Mesenchymal stem cell of adipose (primary cell): ENCODE measurements around the genes OSBPL8, SYT1, MGAT4C, C12orf50 and C12orf29.

DNA sequence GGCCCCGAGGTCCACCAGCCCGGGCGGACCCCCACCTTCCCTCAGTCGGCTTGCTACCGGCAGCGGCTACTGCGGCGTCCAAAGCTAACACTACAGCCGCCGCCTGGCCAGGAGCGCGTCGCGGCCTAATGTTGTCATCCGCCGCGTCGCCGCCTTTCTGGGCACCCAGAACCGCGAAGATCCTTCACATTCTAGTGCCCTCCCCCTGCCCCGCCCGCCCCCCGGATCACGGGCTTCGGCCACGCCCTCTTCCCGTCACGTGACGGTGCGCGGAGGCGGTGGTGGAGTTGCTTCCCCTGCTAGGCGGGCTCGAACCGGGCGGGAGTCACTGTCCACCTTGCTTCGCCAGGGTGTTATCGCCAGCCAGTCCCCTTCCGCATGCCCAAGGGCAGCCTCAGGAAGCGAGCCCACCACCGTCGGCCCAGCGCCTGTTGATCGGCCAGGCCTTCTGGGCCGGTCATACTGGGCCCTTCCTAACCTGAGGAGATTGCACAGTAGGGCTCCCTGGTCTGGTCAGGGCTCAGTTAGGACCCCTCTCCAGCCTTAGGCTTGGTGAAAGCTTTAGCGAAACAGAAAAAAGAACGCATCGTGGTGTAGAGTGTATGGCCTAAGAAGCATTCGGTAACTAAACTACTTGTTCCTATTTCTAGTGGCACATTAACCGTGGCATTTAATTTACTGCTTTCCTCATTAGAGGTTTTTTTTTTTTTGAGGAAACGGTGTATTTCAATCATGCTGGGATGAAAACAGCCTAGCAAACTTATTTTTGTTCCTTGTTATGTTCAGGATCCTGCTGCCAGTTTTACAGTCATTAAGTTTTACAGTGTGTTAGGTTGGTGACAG lies at the start of gene OSBPL8:
Gene OSBPL8, minus strand, starts transcription at position 159 of the 843 bp plus-strand sequence.
- CAGE, long polyA plus RNA, result no peak

DNA sequence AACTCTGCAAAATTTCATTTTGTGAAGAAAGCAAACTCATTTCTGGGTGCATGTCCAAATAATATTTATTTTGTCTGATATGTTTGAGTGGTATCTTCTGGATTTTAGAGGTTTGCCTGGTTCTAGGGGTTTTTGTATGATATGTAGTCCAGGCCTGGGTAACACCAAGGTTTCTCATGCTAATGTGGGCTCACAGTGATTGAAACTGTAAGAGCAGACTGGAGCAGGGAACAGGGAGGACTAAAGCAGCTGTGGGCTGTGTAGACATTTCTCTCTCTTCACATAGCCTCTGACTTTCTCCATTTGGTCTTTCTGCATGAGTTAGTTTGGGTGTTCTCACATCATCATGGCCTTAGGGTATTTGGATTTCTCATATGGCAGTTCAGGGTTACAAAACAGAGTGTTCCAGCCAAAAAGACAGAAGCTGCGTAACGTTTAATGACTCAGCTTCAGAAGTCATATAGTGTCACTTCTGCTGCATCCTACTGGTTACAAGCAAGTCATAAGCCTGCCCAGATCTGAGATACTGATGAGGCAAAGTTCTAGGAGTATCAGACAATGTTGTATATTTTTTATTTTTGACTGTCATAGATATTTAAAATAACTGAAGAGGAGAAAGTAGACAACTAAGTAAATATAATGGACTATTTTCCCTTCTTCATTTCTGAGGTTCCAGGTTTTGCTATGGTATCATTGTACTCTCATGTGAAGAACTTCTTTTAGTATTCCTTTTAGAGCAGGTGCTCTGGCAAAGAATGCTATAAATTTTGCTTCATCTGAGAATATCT lies 52.0 kb upstream of the OSBPL8 start:
- CAGE, long polyA plus RNA, result no peak

DNA sequence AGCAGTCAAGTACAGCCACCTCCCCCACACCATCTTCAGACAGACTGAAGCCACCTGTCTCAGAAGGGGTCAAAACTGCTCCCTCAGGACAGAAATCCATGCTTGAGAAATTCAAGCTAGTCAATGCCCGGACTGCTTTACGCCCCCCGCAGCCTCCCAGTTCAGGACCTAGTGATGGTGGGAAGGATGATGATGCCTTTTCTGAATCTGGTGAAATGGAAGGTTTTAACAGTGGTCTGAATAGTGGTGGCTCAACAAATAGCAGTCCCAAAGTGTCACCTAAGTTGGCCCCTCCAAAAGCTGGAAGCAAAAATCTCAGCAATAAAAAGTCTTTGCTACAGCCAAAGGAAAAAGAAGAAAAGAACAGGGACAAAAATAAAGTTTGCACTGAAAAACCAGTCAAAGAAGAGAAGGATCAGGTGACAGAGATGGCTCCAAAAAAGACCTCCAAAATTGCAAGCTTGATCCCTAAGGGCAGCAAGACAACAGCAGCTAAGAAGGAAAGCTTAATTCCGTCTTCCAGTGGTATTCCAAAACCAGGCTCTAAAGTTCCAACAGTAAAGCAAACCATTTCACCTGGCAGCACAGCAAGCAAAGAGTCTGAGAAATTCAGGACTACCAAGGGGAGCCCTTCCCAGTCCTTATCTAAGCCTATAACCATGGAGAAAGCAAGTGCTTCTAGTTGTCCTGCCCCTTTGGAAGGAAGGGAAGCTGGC lies 176.1 kb downstream of the NAV3 start:
- CAGE, long polyA plus RNA, result no peak

DNA sequence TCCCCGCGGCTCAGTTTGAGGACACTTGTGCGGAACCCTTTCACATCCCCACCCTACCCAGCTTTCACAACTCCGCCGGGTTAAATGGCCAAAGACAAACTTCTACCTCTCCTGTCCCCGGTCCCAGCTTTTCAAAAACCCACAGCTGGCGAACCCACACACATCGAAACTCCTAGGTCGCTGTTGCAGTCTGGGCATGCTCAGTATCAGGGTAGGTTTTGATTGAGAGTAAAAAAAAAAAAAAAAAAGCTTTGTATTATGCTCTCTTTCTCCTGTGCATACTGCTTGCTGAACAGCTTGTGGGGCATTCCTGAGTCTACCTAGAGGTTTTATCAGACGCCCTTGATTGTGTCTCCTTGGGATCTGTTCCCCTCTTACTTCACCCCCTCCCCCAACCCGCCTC lies 448 bp upstream of the SYT1 start:
- CAGE, long polyA plus RNA, result no peak

- CAGE, long polyA plus RNA, result no peak
These were observed at the start of gene SYT1 for GRCh38 chr12:78864528-78865497. Gene SYT1 (plus strand): TSS chr12:78864774.

DNA sequence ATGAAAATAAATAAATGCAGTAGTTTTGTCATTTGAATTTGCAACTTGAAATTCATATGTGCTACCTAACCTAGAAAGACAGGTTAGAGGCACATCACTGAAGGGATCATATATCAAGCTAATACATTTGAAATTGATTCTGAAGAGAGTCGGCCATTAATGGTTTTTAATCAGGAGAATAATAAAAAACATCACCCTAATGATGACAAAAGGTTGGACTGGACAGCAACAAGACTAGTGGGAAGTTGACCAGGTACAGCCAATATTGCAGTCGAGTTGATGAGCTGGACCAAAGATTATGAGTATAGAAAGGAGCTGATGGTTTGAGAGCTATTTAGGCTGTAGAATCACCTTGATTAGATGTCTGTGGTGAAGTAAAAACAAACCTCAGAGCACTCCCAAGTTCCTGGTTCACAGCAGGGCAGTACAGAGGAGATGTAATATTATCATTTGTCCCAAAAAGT lies 286.8 kb downstream of the SYT1 start:
- CAGE, long polyA plus RNA, result no peak

GRCh38 chr12:82351113-82352193 lies 6.7 kb downstream of the CCDC59 start:
- CAGE, long polyA plus RNA, result no peak

- CAGE, long polyA plus RNA, result no peak
These were observed 52.0 kb upstream of the TMTC2 start for GRCh38 chr12:82634704-82635103.

DNA sequence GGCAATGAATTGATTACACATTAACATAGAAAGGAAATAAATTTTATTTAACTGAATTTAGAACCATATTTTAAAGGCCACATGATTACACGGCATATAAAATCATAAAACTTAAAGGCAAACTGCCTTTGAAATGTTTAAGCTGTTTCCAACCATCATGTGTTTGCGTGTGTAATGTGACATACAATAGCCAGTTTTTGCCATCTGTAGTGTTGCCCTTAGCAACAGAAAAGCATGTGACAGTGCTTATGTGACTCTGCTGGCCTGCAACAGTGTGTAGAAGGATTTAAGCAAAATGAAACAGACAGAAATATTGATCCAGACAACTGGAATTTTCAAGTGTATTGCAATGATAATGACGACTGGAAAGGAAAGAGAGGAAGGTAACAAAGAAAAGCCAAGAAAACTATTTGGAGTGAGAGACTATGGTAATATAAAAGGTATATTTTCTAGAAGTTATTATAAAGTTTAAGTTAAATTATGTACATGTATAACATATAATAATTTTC lies 49.5 kb downstream of the TSPAN19 start:
- CAGE, long polyA plus RNA, result no peak

- CAGE, long polyA plus RNA, result no peak
These were observed 121.7 kb downstream of the MGAT4C start for GRCh38 chr12:86134386-86135078.

DNA sequence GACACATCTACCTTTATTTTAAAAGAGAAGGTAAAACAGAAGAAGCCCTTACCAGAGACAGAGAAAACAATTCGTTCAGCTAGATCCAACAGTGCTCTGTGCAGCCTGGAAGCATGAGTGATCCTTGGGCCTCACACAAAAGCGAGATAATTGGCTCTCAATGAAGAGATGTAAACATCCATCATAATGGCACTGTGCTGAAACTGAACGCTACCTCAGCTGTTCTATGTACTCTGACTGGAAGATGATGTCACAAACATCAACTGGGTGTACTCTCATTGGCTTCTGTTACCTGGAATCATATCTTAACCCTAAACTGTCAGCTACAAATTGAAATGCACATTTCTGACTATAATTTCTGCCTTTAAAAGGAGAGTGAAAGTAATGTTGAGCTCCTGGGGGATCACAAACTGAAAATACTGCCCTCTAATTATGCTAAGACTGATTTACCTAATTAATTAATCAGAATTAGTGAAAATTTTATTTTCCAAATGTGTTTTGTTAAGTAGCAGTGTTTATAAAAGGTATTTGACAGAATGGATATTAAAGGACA lies at the start of gene MGAT4C:
Gene MGAT4C, minus strand, starts transcription at position 205 of the 553 bp plus-strand sequence.
- CAGE, long polyA plus RNA, result no peak

GRCh38 chr12:88029270-88029611 lies at the start of gene C12orf50:
Gene C12orf50 (minus strand): TSS chr12:88029401.
- CAGE, long polyA plus RNA, result no peak

GRCh38 chr12:88034987-88035880 lies at the start of gene C12orf29:
Gene C12orf29 (plus strand): TSS chr12:88035536.
- CAGE, long polyA plus RNA, result no peak

DNA sequence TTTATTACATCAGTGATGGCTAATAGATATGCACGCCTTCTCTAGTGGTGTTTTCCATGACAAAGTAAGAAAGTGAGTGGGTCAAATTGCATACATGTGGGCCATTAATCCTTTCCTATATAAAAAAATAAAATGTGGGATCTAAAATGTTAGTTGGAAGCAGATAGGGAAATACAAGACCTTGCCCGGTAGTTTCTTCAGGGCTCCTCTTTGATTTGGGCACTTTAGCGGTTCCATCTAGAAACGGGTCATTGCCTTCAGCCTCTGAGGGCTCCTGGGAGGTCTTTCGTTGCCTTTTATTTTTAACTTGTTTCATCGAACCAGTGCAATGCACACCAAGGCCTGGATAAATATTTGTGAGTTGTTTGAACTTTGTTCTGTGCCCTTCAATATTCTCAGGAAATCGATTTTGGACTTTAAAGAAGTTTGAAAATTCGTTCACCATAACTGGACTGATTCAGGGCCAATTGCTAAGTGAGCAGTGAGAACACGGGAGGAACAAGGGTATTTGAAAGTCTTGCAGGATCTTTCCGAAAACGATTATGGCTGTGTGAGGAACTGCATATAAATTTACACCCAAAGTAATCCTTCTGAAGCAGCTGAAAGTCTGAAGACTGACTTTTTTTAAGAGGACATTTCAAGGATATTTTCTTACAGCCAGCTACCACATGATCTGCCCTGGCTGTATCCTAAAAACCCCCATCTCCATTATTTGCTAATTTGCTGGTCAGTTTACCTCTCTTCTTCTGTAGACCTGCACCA lies 8.2 kb downstream of the DUSP6 start:
- CAGE, long polyA plus RNA, result no peak

DNA sequence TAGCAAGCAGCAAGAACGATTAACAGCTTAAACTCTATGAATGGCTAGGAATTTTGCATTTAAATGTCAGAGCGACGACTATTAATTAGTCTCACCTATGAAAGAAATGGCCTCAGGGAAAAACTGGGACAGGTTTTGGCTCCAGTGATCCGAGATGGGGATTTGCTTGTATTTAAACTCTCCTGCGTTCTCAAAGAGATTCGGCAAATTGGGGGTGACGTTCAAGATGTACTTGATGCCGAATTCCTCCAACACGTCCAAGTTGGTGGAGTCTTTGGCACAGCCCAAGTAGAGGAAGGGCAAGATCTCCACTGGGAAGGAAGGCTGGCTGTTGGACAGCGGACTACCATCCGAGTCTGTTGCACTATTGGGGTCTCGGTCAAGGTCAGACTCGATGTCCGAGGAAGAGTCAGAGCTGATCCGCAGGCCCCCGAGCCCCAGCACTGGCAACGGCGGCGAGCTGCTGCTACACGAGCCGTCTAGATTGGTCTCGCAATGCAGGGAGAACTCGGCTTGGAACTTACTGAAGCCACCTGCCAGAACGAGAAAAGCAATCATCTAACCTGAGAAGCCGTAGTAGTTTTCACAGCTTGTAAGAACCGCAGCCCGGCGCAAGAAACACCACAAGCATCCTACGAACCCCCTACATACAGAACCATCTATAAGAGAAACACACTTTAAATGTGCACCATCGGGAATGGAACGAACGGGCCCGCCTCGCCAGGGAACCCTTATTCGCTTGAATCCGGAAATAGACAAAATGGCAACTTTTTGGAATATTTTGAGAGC lies 1.6 kb downstream of the DUSP6 start:
- CAGE, long polyA plus RNA, result no peak

- CAGE, long polyA plus RNA, result no peak
These were observed 20.5 kb upstream of the DUSP6 start for GRCh38 chr12:89372505-89373558.

GRCh38 chr12:89382229-89382724 lies 30.0 kb upstream of the DUSP6 start:
- CAGE, long polyA plus RNA, result no peak

GRCh38 chr12:89382971-89383407 lies 30.7 kb upstream of the DUSP6 start:
- CAGE, long polyA plus RNA, result no peak

DNA sequence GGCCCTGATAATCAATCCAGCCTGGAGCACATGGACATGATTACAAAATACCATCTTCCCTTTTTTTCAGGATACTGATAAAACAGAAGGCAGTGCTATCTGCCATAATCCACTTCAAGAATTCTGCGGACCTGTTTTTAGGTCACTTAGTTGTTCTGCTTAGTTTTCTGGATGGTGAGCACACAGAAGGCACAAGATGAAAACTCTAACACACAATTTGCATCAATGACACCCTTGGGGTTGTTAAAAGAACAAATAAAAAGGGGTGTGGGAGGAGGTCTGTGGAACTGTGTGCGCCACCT lies 31.1 kb upstream of the DUSP6 start:
- CAGE, long polyA plus RNA, result no peak

DNA sequence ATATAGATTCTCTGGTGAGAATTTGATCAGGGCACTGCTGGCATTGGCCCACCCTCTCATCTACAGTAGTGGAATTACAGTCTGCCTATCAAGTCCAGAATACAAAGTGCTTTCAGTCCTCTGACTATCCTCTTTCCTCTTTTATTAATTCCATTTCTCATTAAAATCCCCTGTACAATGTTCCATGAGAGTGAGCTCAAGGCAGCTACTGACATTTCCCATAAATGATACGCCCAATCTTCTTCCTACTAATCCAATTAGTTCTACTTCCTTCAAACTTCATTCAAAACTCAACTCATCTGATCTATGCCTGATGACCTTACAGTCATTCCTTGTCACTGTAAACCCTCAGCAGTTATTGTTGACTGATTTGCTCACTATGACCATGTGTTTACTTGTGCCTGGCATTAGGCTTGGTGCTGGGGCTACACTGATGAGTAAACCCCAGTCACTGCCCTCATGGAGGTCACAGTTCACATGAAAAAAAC lies 38.3 kb upstream of the DUSP6 start:
- CAGE, long polyA plus RNA, result no peak